Diencephalon (tissue), 2 donors: ENCODE results near the genes DBP and FTL.

DNA sequence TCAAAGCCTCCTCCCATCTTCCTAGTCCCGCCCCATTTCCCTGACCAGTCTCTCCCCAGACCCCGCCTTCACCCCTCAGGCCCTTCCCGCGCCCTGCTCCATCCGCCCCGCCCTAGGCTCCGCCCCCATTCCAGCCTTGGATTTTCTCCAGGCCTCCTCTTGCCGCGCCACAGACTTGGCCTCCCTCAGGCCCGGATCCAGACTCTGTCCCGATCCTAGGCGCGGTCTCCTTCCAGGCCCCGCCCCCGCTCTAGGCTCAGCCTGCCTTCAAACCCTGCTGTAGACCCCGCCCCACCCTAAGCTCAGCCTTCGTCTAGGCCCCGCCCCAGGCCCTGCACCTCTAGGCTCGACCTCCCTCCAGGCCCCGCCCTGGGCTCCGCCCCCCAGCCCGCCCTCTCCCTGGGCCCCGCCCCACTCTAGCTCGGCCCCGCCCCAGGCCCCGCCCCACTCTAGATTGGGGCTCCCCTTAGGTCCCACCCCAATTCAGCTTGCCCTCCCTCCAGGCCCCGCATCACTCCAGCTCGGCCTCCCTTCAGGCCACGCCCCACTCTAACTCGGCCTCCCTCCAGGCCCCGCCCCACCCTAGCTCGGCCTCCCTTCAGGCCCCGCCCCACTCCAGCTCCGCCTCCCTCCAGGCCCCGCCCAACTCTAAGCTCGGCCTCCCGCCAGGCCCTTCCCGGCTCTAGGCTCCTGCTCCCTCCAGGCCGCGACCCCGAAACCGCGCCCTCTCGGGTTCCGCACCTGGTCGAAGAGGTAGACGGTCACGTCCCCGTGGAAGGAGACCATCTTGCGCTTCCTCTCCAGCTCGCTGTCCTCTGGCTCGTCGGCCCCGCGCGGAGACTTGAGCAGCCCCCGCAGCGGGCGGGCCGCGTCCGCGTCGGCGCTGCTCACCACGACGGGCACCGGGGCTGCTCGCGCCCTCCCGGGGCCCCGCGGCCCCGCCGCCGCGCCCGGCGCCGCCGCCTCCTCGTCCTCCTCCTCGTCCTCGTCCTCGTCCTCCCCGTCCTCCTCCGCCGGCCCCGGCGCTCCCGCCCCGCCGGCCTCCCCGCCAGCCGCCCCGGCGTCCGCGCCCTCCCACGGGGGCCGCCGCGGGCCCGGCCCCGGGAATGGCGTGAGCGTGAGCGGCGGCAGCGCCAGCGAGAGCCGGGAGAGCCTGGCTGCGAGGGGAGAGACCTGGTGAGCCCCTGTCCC, 18.3 kb downstream of the LMTK3 start:
- RAMPAGE, long total RNA: no peak

DNA sequence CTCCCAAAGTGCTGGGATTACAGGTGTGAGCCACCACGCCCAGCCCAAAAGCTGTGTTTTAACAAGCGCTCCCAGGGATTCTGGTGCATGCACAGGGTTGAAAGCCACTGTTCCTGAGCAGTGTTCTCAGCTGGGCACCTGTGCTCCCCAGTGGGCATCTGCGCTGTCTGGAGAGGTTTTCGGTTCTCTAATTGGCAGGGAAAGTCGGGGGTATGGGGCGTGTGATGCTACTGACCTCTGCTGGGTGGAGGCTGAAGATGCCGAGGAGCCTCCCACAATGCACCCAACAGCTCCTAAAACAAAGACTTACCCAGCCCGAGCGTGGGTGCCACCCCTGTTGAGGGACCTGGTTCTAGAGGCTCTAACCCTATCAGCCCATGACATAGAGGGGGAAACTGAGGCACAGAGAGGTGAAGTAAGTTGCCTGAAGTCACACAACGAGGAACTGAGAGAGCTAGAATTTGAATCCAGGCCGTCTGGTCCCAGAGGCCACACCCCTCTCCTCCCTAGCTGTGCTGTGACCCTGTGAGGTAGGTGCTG, 2.2 kb downstream of the SPACA4 start:
- RAMPAGE, long total RNA: no peak

- RAMPAGE, long total RNA: no peak
These were observed 368 bp downstream of the DBP start for GRCh38 chr19:48636788-48637233.

- RAMPAGE, long total RNA: no peak
These were observed at the start of gene DBP for GRCh38 chr19:48637234-48637750. TSS of gene DBP (minus strand) at chr19:48637379.

- RAMPAGE, long total RNA: no peak
These were observed 1.6 kb upstream of the NTN5 start for GRCh38 chr19:48674375-48674902.

DNA sequence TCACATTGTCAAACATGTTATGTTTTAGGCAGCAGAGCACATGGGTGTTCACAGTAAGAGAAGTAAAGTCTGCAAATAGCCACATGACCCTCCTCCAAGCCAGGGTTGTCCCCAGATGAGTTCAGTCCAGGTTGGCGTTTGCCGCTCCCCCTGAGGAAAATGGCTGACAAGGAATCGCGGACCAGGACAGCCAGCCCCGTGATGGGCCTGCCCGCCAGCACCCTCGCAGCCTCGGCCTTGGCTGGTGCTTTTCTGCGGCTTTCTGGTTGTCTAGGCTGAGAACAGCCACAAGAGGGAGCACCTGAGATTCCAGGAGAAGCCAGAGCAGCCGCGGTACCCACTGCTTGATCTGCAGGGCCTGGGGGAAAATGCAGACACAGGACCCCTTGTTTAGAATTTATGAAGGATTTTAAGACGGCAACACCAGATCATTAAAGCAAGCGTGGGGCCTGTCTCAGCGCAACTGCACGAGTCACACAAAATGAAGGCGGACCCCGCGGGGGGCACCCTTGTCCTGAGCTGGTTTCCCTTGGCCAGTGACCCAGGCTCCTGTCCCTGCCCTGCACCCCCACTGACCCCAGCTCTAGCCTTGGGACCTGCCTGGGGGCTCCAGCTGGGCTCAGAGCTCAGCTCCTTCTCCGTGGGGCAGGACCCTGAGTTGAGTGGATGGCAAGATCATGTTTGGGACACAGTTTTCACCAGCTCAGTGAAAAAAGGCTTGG, 2.6 kb upstream of the NTN5 start:
- RAMPAGE, long total RNA: no peak

DNA sequence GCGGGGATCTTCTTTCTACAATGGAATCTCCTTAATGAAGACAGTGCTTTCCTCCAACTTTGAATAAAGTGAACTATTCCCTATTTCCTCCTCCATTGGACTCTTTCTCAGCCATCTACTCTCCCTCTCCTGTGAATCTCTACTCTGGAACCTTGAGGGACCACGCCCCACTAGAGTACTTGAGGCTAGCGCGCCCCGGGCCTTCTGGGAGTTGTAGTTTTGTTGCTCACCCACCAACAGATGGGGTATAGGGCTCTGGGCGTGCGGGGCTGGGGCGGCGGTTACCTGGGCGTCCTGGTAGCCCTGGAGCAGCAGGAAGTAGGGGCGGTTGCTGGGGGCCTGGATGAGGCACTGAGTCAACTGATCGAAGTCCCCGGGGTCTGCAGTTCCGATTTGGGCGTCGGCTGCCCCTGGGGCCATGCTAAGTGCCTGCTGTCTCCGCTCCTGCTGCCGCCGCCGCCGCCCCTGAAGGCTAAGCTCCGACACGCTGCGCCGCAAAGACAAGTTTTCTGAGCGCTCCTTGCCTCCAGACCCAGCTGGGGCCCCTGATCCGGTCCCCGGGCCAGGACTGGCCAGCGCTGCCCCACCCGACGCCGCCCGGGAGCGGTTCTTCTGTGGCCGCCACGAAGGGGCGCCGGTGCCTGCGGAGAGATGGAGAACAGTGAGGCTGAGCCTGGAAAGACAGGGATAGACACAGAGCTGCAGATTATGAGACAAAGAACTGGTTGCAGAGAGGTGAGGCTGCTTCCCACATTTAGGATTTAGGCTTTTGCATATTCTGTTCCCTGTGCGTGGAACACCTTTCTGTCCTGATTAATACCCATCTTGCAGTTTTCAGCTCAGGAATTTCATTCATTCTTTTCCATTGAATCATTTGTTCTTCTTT, 5.3 kb downstream of the RASIP1 start:
- RAMPAGE, long total RNA: no peak

DNA sequence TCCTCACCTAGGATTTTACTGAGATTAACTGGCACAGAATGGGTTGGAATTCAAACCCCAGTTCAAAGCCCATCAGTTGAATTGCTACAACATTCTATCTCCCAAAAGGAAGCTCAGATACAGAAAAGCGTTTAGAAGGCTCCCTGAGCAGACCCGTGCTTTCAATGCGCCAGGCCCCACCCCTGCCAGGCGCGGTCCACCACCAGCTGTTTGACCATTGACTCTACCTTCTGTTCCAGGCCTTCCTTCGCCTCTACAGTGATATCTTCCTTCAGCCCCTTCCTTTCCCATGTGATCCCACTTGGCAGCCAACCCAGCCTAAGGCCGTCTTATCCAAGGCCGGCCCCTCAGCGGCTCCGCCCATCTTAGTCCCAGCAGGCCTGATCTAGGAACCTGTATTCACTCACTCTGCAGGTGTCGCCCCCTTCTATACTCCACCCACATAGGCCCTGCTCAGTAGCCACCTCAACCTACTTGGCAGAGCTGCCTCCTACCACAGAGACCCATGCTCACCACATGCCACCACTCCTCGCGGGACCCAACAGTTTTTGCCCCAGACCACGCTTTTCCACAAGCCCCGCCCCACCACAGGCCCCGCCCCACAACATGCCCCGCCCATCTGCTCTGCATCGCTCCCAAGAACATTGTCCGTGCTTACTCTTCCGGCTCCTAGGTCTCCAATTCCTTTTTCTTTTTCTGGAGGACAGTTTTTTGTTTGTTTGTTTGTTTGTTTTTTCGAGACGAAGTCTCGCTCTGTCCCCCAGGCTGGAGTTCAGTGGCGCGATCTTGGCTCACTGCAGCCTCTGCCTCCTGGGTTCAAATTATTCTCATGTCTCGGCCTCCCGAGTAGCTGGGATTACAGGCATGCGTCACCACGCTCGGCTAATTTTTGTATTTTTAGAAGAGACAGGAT, 2.9 kb downstream of the RASIP1 start:
- RAMPAGE, long total RNA: no peak

GRCh38 chr19:48859210-48859687, 9.2 kb downstream of the PLEKHA4 start:
- RAMPAGE, long total RNA: no peak

GRCh38 chr19:48860033-48860583, 8.3 kb downstream of the PLEKHA4 start:
- RAMPAGE, long total RNA: no peak

GRCh38 chr19:48873650-48874206, 1.5 kb downstream of the PPP1R15A start:
- RAMPAGE, long total RNA: no peak

DNA sequence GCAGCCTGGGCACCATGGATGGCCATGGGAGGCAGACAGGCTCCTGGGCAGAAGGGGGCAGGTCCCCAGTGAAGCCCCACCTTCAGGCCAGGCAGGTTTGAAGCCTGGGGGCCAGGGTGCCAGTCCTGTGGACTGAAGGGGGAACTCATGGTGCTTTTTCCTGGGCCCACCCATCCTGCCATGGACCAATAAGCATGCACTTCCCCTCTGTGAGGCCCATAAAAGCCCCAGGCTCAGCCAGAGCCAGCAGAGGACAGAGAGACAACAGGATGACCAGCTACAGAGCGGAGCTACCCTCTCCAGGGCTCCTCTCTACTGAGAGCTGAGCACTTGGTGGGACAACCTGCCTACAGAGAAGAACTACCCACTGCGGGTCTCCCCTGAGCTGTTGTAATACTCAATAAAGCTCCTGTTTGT, 7.6 kb upstream of the BAX start:
- RAMPAGE, long total RNA: no peak

DNA sequence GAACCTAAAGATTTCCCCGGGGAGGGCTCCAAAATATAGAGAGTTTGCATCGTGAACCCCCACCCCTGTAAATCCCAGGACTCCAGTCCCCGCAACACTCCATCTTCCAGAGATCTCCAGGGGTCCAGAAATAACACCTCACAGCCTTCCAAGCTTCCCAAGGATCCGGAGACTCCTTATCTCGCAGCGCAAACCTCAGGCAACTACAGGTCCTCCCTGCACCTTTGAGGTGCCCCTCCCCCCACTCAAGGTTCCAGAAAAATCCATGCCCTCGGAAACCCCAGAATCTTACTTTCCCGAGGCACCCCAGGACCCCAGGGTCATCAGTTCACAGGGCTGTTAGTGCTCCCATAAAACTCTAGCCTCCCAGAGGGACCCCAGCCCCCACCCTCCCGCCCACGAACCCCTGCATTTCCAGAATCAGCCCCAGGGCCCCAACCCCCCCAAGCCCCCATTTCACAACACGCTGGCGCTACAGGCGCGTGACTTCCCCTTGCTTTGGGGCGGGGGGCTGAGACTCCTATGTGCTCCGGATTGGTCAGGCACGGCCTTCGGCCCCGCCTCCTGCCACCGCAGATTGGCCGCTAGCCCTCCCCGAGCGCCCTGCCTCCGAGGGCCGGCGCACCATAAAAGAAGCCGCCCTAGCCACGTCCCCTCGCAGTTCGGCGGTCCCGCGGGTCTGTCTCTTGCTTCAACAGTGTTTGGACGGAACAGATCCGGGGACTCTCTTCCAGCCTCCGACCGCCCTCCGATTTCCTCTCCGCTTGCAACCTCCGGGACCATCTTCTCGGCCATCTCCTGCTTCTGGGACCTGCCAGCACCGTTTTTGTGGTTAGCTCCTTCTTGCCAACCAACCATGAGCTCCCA, at the start of gene FTL:
TSS of gene FTL (plus strand) at position 658 of the 867 bp plus-strand sequence.
- RAMPAGE, long total RNA: start-site peak on the plus strand centred at position 657 of the sequence, 39 bp wide, 11,729 and 17,779 reads in 2 replicates

GRCh38 chr19:48967391-48968374, 2.6 kb downstream of the FTL start:
- RAMPAGE, long total RNA: no peak

- RAMPAGE, long total RNA: no peak
These were observed 219 bp upstream of the ENSG00000268655 start for GRCh38 chr19:49020651-49020884.

GRCh38 chr19:49130196-49130679, 10.9 kb downstream of the PPFIA3 start:
- RAMPAGE, long total RNA: no peak

DNA sequence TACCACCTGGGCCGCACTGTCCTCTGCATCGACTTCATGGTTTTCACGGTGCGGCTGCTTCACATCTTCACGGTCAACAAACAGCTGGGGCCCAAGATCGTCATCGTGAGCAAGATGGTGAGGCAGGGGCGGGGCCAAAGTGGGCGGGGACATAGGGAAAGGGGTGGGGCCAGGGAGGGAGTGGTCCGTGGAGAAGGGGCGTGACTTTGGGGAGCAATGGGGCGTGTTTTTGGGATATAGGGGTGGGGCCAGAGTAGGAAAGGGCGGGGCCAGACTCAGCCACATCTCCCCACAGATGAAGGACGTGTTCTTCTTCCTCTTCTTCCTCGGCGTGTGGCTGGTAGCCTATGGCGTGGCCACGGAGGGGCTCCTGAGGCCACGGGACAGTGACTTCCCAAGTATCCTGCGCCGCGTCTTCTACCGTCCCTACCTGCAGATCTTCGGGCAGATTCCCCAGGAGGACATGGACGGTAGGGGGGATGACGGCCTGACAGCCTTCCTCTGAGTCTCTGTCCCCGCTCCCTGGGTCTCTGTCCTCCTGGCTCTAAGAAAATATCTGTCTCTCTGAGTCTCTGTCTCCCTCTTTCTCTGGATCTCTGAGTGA, 42.8 kb downstream of the TRPM4 start:
- RAMPAGE, long total RNA: no peak

DNA sequence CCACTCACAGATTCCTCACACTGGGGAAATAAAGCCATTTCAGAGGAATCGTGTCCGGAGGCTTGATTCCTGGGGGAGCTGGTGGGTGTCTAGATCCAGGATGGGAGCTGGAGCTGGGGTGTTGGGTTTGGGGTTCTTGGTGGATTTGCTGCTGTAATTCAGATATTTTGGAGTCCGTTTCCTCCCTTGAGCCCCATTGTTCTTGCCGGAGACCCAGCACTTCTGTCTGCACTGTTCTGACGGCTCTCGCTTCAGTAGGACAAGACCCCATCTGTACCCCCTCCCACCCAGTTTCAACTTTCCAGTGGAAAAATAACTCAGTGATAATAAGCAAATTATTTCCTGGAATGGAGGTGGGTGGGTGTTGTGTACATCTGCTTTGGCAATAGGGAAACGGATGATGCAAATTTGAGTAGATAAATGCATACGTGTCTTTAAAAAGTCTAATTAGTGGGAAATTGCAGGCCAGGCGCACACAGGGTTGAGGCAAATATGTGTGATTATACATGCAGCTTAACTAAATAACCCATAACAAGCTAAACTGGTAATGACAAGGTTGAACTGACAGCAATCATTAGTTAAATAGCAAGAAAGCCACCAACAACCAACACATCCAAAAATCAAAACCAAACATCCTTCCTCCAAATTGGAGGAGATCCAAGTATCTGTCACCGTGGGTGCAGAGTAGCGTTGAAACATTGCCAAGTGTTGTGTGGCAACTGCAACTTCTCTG, 54.4 kb downstream of the TRPM4 start:
- RAMPAGE, long total RNA: no peak

DNA sequence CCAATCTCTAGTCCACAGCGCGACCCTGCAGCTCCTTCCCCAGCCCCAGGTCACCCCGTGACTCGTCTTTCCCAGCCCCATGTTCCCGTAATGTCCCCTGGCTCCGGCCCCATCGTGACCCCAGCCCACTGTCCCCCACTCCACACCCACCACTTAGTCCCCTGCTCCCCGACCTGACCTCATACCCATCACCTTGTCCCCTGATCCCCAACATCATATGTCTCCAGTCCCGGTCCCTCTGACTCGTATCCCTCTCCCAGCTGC, 3.2 kb downstream of the CD37 start:
- RAMPAGE, long total RNA: no peak

- RAMPAGE, long total RNA: no peak
These were observed 6.2 kb downstream of the TEAD2 start for GRCh38 chr19:49356054-49356404.